ENCODE measurements around a stretch of chr6.

DNA sequence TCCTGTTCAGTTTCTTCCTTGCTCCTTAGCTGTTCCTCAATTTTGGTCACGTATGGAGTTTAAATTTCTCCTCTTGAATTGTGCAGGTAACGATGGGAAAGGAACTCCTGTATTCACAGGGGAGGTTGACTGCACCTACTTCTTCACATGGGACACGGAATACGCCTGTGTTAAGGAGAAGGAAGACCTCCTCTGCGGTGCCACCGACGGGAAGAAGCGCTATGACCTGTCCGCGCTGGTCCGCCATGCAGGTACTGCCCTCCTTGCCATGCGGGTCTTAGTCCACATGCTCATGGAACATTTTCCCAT, 71.5 kb downstream of the IGF2R start:
- PRO-cap: no peak
- RAMPAGE, long total RNA: no peak
- RRBS: no CpG with 5 or more reads among the region's 12 CpGs

GRCh38 chr6:160055490-160056282, 65.9 kb upstream of the SLC22A1 start:
- PRO-cap: no peak
- RAMPAGE, long total RNA: no peak
- RRBS: no CpG with 5 or more reads among the region's 11 CpGs

DNA sequence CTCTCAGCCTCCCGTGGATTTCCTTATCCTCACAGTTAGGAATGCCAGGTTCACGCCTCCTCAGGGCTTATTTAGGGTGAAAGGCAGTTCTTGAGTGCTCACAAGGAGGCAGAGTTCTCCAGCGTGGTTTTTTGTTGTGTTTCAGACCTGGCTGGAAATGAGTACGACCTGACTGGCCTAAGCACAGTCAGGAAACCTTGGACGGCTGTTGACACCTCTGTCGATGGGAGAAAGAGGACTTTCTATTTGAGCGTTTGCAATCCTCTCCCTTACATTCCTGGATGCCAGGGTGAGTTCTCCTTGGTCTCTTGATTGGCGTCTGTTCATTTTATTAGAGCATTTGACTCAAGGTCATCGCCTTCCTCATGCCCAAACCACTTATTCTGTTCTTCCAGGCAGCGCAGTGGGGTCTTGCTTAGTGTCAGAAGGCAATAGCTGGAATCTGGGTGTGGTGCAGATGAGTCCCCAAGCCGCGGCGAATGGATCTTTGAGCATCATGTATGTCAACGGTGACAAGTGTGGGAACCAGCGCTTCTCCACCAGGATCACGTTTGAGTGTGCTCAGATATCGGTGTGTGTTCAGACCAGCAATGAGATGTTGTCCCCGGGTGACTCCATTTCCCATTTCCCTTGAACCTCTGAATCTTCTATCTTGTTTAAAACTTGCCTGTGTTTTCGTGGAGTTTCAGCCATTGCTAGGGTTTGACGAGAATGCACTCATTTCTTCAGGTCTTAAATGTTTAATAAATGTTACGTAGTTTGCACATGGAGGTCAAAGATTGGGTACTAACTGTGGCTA, 60.1 kb upstream of the SLC22A1 start:
- PRO-cap: no peak
- RAMPAGE, long total RNA: no peak
- RRBS: no CpG with 5 or more reads among the region's 21 CpGs

DNA sequence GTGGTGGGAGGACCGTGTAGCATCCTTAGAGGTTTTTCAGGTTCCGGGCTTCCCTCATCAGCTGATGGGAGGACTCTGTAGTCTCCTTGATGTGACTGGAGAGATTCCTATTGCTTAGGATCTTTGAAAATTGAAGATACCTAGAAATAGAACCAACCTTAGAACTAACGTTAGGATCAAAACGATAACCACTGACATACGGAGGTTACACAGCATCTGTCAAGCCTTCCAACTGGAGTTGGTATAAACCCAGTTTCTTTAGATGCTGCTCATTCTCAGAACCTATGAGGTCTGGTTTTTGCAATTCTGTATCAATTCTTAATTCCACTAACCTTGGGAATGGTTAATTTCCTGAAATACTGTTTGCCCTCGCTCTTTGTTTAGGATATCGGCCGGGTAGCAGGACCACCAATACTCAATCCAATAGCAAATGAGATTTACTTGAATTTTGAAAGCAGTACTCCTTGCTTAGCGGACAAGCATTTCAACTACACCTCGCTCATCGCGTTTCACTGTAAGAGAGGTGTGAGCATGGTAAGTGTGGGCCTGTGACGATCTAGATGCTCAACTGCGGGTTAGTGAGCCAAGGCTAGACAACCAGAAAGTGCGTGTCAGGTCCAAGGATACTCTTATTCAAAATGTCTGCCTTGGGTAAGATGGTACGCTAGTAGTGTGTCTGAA, 46.0 kb upstream of the SLC22A1 start:
- PRO-cap: no peak
- RAMPAGE, long total RNA: no peak
- RRBS: 93% methylated on average over 2 of the region's 16 CpGs

DNA sequence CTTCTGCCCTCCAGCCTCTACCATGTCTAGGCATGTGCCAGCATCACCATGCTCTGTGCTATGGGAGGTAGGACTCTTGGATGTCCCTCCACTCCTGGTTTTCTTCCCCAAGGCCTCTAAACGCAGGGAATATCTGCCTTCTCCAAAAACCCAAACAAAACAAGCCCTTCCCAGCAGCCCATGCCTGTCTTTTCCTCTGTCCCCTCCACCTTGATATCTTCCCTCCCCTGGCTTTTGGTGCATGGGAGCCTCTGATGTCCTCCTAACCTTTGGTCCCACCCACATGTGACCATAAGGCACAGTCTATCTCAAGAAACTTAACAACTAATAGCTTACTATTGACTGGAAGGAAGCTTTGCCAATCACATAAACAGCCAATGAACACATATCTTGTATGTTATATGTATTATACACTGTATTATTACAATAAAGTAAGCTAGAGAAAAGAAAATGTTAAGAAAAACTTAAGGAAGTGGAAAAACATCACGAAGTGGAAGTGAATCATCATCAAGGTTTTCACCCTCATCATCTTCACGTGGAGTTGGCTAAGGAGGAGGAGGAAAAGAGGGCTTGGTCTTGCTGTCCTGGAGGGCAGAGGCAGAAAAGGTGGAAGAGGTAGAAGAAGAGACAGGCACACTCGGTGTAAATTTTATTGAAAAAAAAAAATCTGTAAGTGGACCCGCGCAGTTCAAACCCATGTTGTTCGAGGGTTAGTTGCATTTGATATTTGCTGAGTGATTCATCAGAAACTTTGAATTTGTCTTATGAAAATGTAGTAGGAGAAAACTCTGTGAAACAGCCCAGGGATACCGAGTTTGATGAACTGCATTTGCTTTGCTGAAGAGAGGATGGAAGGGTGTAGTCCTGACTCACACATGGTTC, 7.8 kb downstream of the SLC22A1 start:
- PRO-cap: no peak
- RAMPAGE, long total RNA: no peak
- RRBS: no CpG with 5 or more reads among the region's 8 CpGs

DNA sequence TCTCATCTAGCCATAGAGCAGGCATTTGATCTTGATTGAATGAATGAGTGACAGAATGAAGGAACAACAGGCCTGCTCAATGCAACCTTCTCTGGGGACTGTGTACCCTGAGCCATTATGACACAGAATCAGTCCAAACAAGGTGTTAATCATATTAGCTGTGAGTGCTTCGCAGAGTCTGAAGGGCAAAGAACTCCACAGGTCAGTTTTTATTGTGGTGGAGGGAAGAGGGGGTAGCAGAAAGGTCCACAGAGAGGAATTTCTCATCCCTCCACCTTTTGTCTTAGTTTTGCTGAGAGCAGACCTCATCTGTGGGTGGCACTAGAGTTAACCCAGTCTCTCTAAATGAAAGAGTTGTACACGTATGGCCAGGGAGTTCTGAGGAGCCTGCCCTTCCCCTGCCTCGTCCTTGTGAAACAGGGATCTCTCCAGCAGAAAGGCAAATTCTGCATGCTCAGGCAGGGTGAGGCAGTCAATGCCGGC, 13.6 kb downstream of the SLC22A1 start:
- PRO-cap: no peak
- RAMPAGE, long total RNA: no peak
- RRBS: no CpG with 5 or more reads among the region's 4 CpGs

- PRO-cap: no peak
- RAMPAGE, long total RNA: no peak
- RRBS: 71% methylated on average over 1 of the region's 28 CpGs
These were observed 16.8 kb upstream of the SLC22A2 start for GRCh38 chr6:160275054-160276134.

- PRO-cap: no peak
- RAMPAGE, long total RNA: no peak
- RRBS: no CpG with 5 or more reads among the region's 6 CpGs
These were observed 82.9 kb downstream of the SLC22A3 start for GRCh38 chr6:160431135-160431429.

DNA sequence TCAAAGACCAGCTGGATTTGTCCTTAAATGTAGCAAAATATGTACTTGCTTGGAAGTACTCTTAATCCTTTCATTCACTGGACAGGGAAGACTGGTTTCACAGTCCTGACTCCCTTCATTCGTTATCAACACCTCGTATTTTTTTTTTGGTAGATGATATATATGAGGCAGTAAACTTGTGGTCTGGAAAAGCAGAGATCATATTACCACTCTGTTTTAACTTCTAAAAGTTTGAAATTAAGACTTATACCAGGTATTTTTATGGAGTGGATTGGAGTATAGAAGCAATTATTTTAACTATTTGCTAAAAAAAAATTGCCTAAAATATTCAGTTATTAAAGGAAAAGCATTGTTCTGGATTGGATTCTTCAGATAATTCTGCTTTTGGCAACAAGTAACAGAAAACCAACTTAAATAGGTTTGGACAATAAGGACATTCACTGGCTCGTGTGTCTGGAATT, 83.3 kb downstream of the SLC22A3 start:
- PRO-cap: no peak
- RAMPAGE, long total RNA: no peak
- RRBS: no CpG with 5 or more reads among the region's 3 CpGs

DNA sequence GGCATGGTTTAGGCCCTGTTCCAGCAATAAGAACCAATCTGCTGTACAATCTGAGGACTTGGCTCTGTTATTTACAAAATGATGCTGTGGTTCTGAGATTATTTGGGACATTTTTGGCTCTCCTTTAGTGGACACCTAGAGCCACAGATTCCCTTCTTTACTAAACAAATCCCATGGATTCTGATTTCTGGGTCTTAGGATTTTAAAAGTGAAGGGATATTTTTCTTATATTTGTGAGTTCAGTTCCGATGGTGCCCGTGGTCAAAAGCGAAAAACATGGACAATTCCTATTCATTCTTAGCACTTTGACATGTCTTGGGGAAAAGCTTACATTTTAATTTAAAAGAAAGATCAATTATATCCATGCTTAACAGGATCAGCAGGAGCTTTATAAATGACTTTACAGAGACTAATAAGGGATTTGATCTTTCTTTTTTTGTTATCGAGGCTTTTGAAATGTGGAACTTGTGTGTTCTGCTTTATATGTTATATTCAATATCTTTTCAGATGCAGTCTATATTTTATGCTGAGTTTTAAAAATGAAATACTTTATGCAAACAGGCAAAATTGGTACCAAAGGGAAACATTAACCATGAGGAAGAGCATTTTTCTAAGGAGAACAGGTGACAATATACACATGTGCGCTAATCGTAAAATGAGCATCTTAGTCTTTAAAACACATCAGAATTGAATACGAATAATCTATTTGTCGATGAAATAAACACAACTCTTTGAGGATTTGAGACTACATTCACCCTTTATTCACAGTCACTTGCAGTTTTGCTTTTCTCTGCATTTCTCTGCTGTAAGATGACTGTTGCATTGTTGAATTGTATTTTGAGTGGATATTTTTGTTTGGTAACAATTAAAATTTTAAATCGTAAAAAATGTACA, 103.8 kb downstream of the SLC22A3 start:
- PRO-cap: no peak
- RAMPAGE, long total RNA: no peak
- RRBS: no CpG with 5 or more reads among the region's 9 CpGs

GRCh38 chr6:160967834-160968122, 23.8 kb upstream of the MAP3K4 start:
- PRO-cap: no peak
- RAMPAGE, long total RNA: no peak
- RRBS: no CpG with 5 or more reads among the region's 1 CpG

DNA sequence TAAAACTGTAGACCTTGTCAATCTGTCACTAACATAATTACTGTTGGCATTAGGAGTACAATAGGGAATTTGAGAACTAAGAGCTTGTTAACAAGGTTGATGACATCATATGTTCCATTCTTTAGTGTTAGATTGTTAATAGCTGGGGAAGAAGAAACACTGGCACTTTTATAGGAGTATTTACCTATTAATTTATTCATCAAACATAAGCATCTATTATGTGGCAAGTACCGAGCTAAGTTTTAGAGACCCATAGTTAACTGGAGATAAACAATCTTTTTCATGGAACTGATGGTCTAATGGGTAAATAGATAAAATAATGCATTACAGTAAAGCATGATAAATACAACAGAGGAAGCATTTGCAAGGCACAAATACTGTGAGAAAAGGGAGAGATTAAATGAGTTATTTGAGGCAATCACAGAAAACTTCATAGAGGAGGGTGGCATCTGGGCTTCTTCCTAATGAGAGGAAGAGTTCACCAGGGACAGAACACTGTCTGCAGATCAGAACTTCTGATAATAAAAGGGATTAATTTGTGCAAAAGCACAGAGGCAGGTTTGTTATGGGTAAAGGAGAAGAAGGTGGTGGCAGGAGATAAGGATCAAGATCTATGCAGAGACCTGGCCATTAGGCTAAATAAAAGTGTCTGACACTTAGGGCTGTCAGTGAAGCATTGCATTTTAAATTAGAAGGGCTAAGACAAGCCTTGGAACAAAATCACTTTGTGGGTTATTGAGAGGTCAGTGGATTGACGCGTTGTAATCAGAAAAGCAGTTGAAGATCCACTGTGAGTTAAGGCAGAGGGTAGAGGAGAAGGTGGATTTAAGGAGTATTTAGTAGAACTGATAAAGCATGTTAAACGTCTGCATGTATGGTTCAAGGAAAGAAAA, 76.6 kb downstream of the MAP3K4 start:
- PRO-cap: no peak
- RAMPAGE, long total RNA: no peak
- RRBS: no CpG with 5 or more reads among the region's 4 CpGs

GRCh38 chr6:161079917-161080870, 88.6 kb downstream of the MAP3K4 start:
- PRO-cap: no peak
- RAMPAGE, long total RNA: no peak
- RRBS: no CpG with 5 or more reads among the region's 18 CpGs

- PRO-cap: no peak
- RAMPAGE, long total RNA: no peak
- RRBS: no CpG with 5 or more reads among the region's 4 CpGs
These were observed 58.6 kb downstream of the AGPAT4 start for GRCh38 chr6:161215257-161215712.

DNA sequence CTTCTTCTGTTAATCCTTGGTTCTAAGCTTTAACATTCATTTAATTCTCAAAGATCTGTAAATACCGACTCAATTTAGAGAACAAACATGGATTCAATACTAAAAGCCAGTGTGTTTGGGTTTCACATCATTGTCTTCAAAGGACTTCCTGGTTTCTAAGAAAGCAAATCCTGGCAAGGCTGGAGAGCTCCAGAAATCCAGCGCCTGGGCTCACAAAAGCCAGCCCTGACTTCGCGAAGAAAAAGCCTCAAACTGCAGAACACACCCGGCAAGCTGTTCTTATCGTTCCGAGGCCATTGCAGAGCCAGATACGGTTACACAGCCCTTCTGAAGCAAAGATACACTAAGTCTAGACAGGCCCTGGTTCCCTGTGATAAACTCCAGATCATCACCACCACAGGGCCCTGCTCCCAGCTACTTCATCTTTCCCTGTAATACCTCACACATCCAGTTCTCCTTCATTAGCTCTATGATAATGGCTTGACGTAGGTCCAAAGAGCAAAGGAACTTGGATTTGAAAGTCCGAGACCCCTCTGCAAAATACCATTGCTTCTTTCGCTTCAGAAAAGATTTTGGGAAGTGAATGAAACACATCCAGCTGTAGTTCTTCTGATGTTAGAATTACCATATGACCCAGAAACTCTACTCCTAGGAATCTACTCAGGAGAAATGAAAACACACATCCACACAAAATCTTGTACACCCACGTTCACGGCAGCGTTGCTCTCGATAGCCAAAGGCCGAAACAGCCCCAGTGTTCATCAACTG, 19.0 kb downstream of the AGPAT4 start:
- PRO-cap: no peak
- RAMPAGE, long total RNA: no peak
- RRBS: no CpG with 5 or more reads among the region's 16 CpGs

- PRO-cap: no peak
- RAMPAGE, long total RNA: no peak
- RRBS: no CpG with 5 or more reads among the region's 8 CpGs
These were observed 339.8 kb downstream of the PRKN start for GRCh38 chr6:162387778-162388146.

DNA sequence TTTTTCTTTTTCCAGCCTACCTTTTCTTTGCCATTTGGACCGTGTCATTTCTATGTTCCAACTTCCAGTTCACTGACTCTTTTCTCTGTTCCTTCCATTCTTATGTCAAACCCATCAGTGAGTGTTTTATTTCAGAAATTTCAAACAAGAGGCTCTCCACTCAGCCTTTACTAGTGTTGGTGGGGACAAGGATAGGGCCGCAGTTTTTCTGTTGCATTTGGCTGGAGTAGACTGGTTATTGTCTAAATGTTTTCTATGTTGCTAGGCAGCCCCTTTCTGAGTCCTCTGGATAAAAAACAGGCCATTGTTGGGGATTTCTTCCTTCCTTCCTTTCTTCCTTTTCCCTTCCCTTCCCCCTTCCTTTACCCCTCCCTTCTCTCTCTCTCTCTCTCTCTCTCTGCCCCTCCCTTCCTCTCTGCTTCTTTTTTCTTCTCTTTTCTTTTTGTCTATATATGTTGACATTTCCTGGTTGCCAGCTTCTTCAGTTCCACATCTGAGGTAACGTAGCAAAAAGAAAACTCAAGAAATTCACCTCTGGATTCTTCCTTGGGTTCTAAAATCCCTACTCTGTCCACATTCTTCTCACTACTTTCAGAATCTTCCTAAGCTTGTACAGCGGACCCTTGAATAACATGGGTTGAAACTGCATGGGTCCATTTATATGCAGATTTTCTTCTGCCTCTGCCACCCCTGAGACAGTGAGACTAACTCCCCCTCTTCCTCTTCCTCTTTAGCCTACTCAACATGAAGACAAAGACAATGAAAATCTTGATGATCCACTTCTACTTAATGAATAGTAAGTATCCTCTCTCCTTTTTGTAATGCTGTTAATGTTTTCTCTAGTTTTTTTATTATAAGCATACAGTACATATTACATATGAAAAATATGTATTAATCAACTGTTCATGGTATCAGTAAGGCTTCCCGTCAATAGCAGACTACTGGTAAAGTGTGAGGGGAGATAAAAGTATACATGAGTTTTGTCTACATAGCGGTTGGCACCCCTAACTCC, 288.3 kb downstream of the PRKN start:
- PRO-cap: no peak
- RAMPAGE, long total RNA: no peak
- RRBS: no CpG with 5 or more reads among the region's 6 CpGs

DNA sequence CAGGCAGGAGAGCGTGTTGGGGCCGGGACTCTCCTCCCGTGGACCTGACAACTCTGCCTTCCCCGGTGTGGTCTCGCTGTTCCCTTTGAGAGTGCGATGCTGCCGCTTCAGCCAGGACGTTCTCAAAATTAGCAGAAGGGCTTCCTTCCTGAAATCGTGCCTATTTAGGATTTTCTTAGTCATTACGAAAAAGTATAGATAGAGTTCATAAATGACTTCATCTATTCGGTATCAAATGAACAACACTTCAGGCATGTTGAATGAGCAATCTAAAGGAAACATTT, 104.8 kb upstream of the QKI start:
- PRO-cap: no peak
- RAMPAGE, long total RNA: no peak
- RRBS: 29% methylated on average over 1 of the region's 11 CpGs

DNA sequence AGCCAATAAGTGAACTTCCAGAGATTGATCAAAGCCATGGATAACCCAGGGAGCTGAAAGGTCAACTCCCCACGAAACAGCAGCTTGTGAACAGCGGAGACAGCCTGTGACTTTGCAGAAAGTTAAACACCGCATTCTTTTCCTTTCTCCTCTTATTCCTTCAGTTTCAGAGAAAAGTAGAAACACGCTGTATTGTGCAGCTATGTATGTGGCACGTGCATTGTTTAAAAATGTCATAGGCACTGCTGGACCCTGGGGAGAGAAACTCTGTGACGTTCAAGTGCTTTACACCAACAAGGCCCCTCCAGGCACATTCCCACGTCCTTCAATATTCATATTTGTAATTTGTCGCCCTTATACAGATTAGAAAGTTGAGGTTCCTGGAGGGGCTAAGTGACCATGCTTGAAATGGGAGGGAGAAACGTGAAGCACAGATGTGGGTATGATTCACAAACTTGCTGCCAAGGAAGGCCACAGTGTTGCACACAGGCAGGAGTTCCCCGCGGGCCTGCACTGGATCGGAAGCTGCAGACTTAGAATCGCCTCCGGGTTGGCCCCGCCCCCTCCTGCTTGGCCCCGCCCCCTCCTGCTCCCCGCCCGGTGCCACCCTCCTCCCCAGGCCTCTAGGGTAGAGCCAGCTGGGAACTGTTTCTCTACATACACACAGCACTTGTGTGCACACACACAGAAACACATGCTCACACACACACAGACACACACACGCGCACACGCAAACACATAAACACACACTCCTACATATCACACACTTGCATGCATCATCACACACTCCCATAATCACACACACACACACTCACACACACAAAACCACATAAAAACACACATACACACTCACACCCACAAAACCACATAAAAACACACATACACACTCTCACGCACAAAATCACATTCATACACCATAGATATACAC, 58.2 kb upstream of the QKI start:
- PRO-cap: no peak
- RAMPAGE, long total RNA: no peak
- RRBS: 15% methylated on average over 5 of the region's 22 CpGs

DNA sequence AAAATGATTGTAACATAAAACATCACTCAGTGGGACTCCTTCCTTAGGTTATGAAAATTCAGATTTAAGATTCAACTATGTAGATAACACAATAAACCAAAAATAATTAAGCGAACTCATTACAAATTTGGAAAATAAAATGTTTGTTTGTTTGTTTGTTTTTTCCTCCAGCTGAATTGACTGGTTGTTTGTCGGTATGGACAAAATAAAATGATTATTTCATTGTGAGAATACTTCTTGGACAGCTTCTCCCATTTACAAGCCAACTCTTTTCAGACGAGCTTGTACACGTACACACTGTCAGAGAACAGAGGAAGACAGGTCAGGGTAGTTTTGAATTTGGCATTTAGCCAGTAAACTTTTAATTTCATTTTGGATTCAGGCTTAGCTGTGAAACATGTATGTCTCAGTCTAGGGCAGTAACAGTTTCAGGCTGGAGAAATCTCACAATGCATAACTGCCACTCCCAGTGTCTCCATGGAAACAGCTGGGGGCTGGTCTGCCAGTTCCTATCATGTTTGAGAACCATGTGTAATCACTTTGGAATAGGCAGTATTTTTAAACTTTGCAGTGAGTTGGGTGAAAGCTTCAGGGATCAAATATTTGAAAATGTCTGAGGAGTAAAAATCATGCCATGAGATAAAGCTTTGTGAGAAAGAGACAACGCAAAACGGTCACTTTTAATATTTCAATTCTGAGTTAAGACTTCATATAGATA, 22.0 kb upstream of the QKI start:
- PRO-cap: no peak
- RAMPAGE, long total RNA: no peak
- RRBS: no CpG with 5 or more reads among the region's 6 CpGs